ENCODE measurements around a stretch of chr1.

DNA sequence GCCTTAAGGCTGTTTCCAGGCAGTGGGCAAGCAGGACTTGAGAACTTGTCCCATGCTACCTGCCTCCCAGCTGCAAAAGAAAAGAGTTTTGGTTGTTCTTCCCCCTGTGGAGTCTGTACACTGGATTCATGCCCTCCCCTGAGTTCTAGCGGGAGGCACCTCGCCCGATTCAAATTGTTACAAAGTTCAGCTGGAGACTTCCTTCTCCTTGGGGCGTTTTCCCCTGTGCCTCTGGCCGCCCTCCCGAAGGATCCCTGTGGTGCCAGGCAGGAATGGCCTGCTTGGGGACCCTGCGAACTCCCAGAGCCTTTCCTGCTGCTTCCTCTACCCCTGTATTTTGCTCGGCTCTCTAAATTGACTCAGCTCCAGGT lies 58.5 kb downstream of the NPHS2 start:
- PRO-cap: no peak

DNA sequence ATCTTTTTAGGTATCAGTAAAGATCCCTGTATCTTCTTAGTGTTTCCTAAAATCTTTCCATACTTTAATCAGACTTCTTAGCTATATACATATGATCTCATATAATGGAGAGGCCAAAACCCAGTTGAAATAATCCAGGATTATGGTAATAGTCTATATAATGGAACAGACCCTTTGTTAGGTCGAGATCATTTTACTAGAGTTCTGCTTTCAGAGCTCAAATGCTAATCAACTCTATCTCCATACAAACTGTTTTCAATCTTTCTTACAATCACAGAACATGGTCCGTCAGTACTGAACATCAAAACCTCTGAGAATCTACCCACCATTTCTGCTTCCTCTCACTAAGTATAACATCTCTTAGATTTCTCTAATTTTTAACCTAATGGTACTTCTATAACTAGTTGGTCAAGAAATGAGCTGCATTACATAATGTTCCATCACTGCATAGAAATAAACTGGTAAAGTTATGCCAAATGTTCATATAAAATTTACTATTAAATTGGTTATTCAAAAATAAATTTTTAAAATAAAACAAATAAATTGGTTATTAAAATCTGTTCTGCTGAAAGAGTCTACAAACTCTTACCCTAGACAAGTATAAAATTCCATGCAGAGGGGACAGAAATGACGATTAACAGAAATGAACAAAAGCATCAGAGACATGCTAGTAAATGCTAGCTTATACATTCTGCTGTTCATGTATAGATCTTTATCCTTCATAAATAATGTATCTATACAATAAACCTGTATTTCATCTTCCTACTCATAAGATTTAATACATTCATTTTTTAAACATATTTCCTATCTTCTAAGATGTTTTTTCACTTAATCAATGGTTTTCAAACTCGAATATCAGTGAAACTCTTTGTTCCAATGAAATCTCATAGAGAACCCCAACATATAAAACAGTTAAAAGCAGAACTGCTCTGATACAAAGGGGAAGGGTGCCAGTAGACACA lies 33.0 kb downstream of the TOR1AIP2 start:
- PRO-cap: no peak

DNA sequence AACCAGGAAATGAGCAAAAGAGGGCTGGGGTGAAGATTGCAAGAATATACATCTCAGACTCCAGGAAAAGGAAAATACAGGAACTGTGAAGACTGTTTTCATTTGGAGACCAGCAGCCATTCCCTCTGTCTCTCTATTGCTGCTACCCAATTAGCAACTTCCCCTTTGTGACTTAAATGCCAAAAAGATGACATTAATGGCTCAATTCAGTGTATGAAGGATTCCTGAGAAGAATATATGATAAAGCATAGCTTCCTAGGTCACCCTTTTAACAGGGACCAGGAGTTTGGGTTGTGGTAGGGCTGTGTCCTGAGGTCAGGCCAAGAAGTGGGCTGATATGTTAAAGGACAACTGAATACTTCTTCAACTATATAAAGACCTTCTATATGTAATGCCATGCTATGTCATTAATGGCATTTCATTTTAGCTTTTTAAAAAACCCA lies 31.5 kb upstream of the CEP350 start:
- PRO-cap: no peak

DNA sequence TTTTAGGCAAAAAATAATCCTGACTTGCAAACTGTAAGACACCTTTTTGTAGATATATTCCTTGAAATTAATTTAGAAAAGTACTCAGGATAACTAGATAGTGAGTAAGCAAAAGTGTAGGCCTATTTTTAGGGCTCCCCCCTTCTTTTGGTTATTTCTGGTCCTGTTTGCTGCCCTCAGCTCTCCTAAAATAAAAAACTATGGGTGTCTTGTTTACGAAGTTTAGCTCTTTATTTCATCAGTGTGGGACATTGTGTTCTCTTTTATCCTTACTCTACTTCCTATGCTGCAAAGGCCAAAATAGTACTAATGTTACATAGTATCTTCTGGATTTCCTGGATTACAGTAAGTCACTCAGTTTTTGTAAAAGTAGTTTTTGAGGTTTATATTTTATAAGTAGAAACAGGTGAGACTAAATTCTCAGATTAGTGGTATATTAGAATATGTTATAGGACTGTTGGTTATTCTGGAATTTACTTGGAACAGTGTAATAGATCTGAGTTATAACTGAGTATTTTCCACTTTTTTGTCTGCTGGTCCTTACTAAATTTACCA lies 15.4 kb downstream of the CEP350 start:
- PRO-cap: no peak

DNA sequence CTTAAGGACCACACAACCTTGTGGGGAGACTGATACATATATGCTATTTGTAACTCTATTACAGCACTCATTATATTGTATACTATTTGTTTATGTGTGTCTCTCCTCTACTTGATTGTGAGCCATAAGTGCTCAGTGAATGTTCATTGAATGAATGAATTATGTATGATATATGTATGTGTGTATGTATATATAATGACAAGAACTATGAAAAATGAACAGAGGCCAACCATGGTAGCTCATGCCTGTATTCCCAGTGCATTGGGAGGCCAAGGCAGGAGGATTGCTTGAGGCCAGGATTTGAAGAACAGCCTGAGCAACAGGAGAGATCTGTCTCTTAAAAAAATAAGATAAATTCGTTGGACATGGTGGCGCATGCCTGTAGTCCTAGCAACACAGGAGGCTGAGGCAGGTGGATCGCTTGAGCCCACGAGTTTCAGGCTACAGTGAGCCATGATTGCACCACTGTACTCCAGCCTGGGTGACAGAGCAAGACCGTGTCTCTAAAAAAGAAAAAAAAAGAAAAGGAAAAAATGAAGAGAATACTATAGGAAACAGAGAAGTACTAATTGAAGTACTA lies 20.0 kb downstream of the CEP350 start:
- PRO-cap: no peak

DNA sequence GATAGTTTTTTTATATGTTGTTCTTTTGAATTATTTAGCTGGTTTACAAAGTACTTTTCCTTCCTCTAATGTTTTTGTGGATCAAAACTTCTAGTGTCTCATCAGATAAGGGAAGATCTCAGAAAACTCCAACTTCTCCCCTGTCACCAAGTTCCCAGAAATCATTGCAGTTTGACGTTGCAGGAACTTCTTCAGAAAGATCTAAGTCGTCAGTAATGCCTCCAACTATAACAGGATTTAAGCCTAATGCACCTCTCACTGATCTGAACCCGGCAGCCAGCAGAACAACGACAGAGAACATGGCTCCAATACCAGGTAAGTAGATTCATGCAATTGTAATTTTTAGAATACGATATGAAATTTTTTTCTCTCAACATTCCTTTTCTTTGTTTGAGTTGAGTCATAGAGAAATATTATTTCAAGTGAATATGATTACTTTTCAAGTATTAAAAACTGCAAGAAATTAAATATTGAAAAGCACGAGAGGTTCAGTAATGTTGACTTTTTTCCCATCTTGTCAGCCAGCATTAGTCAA lies 79.2 kb downstream of the CEP350 start:
- PRO-cap: no peak

DNA sequence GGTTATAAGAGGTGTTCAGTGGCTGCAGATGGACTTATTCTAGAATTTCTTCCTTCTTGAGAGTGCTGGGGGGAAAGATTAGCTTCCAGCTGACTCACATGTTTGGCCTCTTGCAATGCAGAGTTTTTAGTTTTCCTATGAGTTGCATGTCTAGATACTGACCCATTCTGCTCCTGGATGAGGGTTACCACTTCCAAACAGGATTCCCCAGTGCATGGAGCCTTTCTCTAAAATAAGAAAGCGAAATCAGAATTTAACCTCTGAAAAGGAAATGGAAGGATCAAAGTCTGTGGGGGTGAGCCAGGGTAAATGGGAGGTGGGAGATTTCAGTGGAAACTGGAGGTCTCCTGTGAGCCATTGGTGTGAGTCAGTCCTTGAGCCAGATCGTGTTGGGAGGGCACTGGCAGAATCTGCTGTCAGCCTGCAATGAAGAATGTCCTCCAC lies 2.2 kb downstream of the QSOX1 start:
- PRO-cap: no peak

DNA sequence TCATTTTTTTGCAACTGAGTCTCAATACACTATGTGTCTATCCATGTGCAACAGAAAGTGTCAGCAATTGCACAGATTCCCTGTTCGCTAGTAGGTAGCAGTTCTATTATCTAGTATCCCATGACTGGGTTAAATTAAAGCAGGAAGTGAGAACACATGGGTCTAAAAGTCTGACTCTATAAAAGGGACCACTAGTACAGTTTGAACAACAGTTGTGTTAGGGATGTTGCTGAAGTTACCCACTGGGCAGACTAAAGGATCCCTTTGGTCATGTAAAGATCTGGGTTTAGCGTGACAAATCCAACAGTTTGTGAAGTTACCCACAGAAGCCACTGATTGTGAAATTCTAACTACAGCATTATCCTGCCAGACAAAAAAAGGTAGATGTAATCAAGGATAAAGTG lies 5.6 kb downstream of the QSOX1 start:
- PRO-cap: no peak

- PRO-cap: no peak
Observed at GRCh38 chr1:180178524-180179082, 23.9 kb downstream of the QSOX1 start.

- PRO-cap: no peak
Observed at GRCh38 chr1:180190992-180192018, 36.6 kb downstream of the QSOX1 start.

DNA sequence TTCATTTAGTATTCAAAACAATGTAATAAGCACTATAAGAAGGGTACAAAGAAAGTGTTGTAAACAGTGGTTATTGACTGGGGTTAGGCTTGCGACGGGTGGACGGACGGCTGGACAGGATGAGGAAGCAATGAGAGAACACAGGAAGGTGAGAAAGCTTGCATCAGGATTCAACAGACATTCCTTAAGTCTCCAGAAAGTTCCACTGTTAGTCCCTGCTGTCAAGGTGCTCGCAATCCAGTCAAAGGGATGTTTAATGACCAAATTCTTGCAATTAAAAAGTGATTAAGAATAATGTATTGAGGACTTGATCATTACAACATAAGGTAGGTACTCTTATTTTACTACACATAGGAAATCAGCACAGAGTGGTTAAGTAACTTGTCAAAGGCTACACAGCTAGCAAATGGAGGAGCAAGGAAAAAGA lies 956 bp upstream of the ACBD6 start:
- PRO-cap: bidirectional peak, plus-strand start at position 66 of the sequence, minus-strand start outside the sequence; unidirectional peak, minus-strand start at position 132 of the sequence

- PRO-cap: no peak
Observed at GRCh38 chr1:180603027-180603664, 28.7 kb upstream of the XPR1 start.

DNA sequence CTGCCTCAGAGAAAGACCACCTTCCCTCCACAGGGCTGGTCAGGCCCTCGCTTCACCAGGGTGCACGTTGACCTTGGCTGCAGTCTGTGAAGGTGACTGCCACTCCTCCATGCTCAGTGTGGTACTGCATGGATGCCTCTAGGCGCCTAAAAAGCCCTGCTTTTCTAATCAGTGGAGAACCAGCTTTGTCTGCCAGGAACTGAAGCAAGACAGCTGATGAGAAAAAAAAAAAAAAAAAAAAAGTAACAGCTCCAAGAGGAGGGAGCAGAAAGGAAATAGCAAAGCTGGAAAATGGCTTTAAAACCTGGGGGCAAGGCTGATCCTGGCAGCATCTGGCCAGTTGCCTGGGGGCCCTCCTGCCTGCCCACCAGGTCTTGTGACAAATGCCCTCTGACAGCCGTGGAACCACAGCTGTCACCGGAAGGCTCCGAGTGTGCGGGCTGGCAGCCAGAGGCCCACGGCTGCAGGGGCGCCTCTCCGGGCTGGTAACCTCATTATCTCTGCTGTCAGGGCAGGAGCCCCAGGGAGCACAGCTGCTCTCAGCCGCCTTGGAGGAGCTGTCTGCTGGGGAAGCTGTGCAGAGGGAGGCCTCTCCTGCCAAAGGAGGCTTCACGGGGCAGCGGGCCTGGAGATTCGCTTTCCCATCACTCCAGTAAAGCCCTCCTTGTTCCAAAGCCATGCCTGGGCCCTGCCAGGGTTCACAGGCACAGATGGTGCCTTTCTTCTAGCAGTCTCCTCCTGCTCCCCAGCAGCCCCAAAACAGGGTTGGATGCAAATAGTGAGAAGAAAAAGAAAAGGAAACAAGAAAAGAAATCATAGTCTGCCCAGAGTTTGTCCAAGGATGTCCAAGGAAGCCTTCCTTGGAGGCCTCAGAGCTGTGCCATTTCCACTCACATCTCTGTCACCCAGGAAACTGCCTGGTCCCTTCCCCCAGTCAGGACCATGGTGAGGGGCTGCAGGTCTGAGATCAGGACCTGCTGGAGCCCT lies 13.8 kb downstream of the KIAA1614 start:
- PRO-cap: no peak

DNA sequence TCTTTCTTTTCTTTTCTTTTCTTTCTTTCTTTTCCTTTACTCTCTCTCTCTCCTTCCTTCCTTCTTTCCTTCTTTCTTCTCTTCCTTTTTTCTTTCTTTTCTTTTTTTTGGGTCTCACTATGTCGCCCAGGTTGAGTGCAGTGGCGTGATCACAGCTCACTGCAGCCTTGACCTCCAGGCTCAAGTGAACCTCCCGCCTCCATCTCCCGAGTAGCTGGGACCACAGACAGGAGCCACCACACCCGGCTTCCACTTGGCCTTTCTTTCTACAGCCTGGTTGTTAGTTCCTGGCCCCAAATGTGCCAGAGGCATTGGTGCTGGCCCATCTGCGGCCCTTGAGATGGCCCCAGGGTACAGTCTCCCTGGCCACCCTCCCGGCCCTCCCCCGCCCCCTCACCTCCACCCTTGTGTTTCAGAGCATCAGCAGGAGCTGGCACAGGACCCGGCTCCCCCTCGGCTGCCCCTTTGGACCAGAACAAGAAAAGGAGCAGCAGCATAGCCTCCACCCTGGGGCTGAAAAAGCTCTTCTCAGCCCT lies 28.0 kb downstream of the KIAA1614 start:
- PRO-cap: no peak

- PRO-cap: unidirectional peak, plus-strand start at chr1:181062330; unidirectional peak, plus-strand start at chr1:181062995
Observed at GRCh38 chr1:181061862-181063321, 26.1 kb upstream of the IER5 start.

DNA sequence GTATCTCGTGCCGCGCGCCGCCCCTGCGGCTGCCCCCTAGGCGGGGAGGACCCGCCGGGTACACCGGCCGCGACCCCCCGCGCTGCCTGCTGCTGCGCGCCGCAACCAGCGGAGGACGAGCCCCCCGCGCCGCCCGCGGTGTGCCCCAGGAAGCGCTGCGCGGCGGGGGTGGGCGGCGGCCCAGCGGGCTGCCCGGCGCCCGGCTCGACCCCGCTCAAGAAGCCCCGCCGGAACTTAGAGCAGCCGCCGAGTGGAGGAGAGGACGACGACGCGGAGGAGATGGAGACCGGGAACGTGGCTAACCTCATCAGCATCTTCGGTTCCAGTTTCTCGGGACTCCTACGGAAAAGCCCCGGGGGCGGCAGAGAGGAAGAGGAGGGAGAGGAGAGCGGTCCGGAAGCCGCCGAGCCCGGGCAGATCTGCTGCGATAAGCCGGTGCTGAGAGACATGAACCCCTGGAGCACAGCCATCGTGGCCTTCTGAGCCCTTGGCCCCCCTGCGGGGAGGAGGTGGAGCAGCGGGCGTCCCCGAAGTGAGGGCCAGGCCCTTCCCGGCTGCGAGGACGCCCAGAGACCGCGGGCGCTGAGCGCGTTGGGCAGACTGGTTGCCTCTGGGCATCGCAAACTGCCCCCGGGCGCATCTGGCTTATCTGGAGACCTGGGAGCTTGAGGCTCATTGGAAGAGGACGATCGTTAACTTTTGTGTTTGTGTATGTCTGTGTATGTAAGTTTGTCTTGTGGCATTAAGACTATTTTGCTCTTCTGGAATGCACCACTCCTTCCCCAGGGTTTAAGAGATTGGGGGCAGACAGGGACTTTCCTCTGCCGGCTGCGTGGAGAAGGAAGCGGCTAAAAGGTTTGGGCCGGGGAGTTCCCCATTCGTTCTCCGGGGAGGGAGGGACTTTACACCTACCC lies 1.2 kb downstream of the IER5 start:
- PRO-cap: unidirectional peak, plus-strand start at position 237 of the sequence; bidirectional peak, plus-strand start at position 569 of the sequence, minus-strand start at position 481 of the sequence

GRCh38 chr1:182068910-182069595 lies 7.5 kb upstream of the ZNF648 start:
- PRO-cap: no peak

GRCh38 chr1:182084903-182085366 lies 23.4 kb upstream of the ZNF648 start:
- PRO-cap: no peak

DNA sequence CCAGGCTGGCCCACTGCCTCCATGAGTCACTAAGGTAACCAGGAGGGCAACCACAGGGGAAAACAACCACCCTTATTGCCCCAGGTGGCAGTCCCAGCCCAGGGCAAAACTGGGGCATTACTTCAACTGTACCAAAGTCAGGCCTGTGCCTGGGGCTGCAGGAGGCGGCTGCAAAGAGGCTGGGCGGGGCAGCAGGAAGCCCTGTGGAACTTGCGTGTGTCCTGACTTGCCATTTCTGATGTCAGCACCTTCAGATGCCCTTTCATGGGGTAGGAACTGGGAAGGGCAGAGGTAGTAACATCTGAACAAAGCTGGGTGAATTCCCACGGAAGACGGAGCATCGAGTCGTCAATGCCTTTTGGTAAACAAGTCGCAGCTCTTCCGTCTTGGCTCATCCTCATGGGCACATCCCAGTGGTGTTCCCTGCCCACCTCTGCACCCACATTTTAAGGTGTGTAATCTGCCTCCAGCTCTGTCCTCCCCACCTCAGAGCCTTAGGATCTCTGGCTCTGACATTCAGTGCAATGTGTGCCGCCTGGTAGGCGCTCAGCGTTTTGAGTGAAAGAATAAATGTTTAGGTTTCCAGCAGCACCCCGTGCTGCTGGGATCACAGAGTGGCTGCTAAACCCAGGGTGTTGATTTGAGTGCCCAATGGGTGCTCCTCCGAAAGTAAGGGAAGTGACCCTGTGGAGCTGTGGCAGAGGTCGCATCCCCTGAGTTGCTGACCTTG lies 26.7 kb upstream of the ZNF648 start:
- PRO-cap: no peak

DNA sequence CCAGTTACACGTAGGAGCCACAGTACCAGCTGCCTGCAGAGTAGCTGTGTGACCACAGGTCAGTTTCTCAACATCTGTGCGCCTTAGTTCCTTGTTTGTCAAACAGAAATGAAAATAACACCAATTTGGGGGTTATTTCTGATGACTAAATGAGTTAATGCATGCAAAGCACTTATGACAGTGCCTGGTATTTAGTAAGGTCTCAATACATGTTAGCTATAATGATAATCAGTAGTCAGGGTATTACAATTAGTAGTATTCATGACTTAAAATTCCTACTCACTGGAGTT lies 85.7 kb upstream of the ZNF648 start:
- PRO-cap: no peak

Data from SUDHL5 (cell line).